ENCODE data around the genes SLX4 and NUDT16L1.

DNA sequence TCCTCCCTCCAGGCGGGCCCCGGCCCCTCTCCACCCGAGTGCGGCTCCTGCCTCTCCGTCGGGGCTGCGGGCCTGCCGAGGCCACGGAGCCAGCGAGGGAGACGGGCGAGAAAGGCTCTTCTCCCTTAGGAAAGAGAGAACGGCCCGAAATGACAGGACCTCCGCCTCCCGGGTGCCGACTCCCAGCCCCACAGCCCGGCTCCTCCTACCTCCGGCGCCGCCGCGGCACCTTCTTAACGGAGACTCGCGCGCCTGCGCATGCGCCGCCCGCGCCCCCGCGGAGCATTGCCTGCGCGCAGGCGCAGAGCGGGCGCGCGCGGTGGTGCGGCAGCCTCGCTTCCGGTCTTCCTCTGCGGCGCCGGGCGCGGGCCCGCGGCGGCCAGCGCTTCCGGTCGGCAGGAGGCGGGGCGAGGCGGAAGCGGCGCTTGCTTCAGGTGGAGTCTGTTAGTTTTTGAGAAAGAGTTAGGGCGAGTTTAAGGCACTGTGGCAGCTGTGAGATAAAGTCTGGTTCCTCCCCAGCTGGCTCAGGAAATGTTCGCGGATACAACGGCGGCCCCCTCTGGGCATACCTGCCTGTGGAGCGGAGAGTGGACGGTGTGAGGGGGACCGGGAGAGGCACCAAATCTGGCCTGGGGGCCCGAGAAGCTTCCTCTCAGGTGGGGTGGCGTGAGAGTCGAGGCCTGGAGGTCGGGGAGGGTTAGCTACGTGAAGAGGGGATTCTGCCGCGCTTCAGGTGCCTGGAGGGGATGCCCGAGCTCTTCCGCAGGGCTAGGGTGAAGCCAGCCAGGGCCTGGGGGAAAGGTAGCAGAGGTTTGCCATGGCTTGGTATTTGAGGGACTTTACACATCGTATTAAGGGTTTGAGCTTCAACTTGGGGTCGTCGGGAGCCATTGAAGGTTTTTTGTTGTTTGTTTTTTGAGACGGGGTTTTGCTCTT lies at the start of gene SLX4:
Gene SLX4, minus strand, starts transcription at position 256 of the 936 bp plus-strand sequence.
- PRO-cap, result bidirectional peak, plus-strand start at position 398 of the sequence, minus-strand start at position 235 of the sequence
- RAMPAGE, long total RNA, 3 experiments, result start-site peak on the minus strand in 1 of 3 experiments, centred at position 247 of the sequence, 6 reads per replicate

DNA sequence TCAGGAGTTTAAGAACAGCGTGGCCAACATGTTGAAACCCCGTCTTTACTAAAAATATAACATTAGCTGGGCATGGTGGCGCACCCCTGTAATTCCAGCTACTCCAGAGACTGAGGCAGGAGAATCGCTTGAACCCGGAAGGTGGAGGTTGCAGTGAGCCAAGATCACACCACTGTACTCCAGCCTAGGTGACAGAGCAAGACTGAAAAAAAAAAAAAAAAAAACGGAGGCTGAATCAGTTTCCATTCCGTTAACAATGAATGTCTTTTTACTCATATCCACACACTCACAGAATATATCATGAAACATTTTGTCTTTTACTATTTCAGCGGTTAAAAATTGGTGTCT lies 10.6 kb upstream of the SLX4 start:
- PRO-cap, result no peak
- RAMPAGE, long total RNA, 3 experiments, result no peak in any of the 3 experiments

DNA sequence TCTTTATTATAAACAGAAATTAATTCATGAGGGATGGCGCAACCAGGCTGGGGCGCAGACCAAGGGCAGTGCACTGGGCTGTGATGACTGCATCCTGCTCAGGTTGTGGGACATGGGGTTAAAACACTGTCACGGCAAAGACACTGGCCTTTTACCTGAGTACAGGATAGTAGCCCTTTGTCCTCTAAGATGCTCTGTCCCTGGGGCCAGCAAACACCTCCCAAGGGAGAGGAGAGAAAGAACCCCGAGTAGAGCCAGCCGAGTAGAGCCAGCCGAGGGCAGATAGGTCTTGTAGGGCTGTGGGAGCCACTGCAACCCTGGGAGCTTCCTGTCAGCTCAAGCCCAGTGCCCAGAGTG lies 8.7 kb upstream of the DNASE1 start:
- PRO-cap, result no peak
- RAMPAGE, long total RNA, 3 experiments, result no peak in any of the 3 experiments

- PRO-cap, result no peak
- RAMPAGE, long total RNA, 3 experiments, result no peak in any of the 3 experiments
Observed at GRCh38 chr16:3655591-3656491, 1.4 kb downstream of the DNASE1 start.

- PRO-cap, result no peak
- RAMPAGE, long total RNA, 3 experiments, result no peak in any of the 3 experiments
Observed at GRCh38 chr16:3725442-3726696, 8.5 kb upstream of the TRAP1 start.

- PRO-cap, result no peak
- RAMPAGE, long total RNA, 3 experiments, result no peak in any of the 3 experiments
Observed at GRCh38 chr16:3727923-3728462, 10.7 kb upstream of the TRAP1 start.

DNA sequence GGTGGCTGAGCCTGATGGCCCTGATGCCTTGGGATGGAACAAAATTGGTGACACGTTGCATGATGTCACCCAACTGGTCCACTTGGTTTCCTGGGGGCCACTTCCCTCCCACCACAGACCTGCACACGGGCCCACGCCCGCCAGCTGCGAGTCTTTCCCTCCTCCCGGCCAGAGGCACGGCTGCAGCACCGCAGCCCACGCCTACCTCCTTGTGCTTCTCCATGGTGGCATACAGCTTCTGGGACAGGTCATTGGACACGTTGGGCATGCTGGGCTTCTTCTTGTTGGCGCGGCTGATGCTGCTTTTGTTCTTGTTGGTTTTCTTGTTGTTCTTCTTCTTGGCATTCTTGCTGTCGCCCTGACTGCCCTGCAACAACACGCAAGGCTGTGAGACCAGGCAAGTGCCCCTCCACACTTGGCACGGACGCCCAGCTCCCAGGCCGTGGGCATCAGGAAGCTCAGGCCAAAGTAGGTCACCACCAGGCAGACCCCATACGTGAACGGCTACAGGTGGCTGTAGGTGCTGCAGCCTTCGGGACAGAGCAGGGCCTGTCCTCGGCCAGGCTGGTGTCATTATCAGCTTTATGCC lies 14.3 kb upstream of the TRAP1 start:
- PRO-cap, result no peak
- RAMPAGE, long total RNA, 3 experiments, result no peak in any of the 3 experiments

GRCh38 chr16:3793112-3793785 lies 75.9 kb upstream of the TRAP1 start:
- PRO-cap, result no peak
- RAMPAGE, long total RNA, 3 experiments, result no peak in any of the 3 experiments

- PRO-cap, result no peak
- RAMPAGE, long total RNA, 3 experiments, result no peak in any of the 3 experiments
Observed at GRCh38 chr16:3854207-3854667, 26.3 kb downstream of the CREBBP start.

GRCh38 chr16:3946078-3946568 lies 65.6 kb upstream of the CREBBP start:
- PRO-cap, result no peak
- RAMPAGE, long total RNA, 3 experiments, result no peak in any of the 3 experiments

GRCh38 chr16:3999273-3999812 lies 116.9 kb downstream of the ADCY9 start:
- PRO-cap, result unidirectional peak, plus-strand start at chr16:3999365
- RAMPAGE, long total RNA, 3 experiments, result no peak in any of the 3 experiments

- PRO-cap, result no peak
- RAMPAGE, long total RNA, 3 experiments, result no peak in any of the 3 experiments
Observed at GRCh38 chr16:4053919-4054681, 62.1 kb downstream of the ADCY9 start.

DNA sequence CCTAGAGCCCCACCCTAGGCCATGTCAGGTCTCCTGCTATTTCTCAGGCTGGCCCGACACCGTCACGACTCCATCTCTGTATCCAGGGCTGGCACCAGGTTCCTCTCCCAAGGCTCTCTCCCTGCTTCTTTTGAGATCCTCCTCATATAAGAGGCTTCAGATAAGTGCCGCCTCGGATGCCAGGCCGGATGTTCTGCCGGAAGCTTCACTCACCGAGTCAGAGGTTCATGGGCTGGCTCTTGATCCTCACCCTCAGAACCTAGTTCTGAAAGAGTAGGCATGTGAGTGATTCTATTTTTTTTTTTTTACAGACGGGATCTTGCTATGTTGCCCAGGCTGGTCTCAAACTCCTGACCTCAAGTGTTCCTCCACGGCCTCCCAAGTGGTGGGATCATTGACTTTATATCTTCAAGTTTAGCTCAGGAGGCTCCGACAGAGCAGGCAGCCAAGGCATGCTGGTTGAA lies 27.1 kb upstream of the ADCY9 start:
- PRO-cap, result no peak
- RAMPAGE, long total RNA, 3 experiments, result no peak in any of the 3 experiments

GRCh38 chr16:4298964-4299652 lies 16.8 kb upstream of the GLIS2 start:
- PRO-cap, result no peak
- RAMPAGE, long total RNA, 3 experiments, result no peak in any of the 3 experiments

GRCh38 chr16:4309899-4310413 lies 5.9 kb upstream of the GLIS2 start:
- PRO-cap, result no peak
- RAMPAGE, long total RNA, 3 experiments, result no peak in any of the 3 experiments

DNA sequence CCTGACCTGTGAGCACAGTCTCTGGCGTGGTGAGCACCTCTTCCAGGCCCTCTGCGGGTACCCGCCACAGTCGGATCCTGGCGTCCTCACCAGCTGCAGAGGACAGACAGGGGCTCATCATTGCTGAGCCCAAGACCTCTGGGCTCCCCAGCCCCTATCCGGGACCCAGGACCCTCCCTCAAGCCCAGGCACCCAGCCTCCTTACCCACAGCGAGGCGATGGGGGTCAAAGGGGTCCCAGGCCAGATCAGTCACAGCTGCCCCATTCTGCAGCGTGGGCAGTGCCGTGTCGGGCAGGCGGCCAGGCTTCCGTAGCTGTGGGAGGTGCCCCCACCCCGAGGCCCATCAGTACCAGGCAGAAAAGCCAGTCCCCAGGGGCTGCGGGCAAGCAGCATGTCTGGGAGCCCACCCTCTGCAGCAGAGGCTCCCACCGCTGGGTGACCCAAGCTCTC lies 10.1 kb upstream of the PAM16 start:
- PRO-cap, result no peak
- RAMPAGE, long total RNA, 3 experiments, result no peak in any of the 3 experiments

DNA sequence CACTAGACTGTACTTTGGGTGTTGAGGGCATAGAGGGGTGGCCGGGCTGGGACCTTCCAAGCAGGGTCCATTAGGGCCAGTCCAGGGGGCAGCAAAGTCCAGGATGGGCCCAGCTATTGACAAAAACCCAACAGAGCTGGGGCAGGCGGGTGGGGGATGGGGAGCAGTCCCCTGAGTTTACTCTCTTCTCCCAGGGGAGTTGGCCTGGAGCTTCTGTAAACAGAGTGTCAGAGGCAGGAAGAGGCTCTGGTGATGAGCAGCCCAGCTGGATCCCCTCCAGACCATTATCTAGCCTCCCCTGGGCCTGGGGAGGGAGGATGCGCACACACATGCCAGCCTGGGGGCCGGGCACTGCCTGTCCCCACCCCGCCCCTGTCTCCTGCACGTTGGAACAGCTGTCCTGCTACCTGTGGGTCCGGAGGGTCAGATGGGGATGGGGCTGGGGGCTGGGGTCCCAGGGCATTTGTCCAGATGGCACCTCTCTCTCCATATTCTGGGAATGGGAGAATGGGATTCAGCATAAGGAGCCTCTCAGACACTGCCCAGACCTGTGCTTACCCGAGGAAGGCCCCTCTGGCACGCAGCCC lies 1.4 kb downstream of the VASN start:
- PRO-cap, result no peak
- RAMPAGE, long total RNA, 3 experiments, result no peak in any of the 3 experiments

DNA sequence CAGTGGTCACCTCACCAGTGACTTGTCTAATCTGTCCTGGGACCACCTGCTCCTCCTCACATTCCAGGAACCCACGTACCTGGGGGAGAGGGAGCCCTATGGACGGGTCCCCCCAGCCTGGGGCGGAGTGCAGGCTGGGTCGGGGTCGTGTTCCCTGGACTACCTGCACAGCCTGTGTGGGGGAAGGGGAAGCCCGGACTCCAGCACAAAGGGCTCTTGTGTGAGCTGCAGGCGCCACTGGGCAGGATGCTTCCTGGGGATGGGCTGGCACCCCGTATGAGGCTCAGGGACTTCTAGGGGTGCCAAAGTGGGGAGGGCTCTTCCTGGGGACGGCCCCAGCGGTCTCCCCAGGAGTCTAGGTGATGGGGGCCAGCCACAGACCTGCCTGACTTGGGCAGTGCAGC lies 7.4 kb downstream of the VASN start:
- PRO-cap, result no peak
- RAMPAGE, long total RNA, 3 experiments, result no peak in any of the 3 experiments

DNA sequence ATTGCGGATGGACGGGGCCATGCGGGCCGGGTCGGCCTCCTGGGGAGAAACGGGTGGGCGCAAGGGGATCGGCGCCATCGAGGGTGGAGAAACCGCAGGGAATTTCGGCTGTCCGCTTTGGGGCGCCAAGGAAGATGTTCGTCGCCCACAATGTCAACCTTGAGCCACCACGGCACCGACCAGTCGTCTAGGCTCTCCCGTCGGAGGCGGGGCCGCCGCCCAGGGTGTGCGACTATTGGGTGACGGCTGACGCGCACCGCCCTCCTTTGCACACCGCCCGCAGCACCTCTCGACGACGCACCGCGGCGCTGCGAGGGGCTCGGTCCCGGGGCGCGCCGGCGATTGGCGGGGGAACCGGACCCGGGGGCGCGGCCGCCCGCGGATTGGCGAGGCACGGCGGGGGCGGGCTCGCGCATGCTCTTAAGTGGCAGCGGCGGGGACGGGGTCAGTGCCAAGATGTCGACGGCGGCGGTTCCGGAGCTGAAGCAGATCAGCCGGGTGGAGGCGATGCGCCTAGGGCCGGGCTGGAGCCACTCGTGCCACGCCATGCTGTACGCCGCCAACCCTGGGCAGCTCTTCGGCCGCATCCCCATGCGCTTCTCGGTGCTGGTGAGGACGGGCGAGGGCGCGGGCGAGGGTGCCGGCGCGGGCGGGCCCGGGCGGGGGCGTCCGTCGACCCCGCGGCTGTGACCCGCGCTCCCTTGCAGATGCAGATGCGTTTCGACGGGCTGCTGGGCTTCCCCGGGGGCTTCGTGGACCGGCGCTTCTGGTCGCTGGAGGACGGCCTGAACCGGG lies at the start of gene NUDT16L1:
Gene NUDT16L1, plus strand, starts transcription at position 292 of the 795 bp plus-strand sequence.
- PRO-cap, result bidirectional peak, plus-strand start at position 448 of the sequence, minus-strand start at position 161 of the sequence
- RAMPAGE, long total RNA, 3 experiments, result no peak in any of the 3 experiments

DNA sequence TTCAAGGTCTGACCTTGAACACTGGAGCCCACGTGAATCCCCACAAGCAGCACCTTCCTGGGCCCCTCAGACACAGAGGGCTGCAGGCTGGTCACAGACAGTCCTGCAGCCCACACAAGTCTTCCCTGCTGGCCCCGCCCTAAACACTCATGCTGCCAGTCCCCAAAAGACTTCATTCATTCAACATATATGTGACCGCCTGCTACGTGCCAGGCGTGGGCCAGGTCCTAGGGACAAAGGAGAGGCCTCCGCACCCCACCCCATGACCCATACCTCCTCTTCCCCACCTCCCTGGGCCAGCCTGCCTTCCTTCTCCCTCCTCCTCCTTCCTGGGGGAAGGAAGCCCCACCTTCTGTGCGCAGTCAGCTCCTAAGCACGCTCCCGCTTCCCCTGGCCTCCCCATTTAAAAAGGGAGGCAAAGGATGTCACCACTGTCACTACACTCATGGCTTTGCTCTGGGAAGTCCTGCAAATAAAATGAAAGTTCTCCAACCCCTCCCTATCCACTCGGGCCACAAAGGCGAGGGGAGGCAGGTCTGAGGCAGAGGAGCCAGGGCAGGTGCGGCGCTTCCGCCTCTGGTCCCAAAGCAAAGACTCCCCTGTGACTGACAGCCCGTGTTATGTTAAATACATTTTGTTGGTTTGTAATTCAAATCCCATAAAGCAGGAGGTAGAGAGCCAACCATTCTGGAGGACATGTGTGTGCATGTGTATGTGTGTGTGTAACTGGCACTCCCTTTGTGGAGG lies 9.0 kb downstream of the DNAAF8 start:
- PRO-cap, result no peak
- RAMPAGE, long total RNA, 3 experiments, result no peak in any of the 3 experiments